HEK293 (cell line): ENCODE measurements around the genes OR5AU1 and METTL3.

DNA sequence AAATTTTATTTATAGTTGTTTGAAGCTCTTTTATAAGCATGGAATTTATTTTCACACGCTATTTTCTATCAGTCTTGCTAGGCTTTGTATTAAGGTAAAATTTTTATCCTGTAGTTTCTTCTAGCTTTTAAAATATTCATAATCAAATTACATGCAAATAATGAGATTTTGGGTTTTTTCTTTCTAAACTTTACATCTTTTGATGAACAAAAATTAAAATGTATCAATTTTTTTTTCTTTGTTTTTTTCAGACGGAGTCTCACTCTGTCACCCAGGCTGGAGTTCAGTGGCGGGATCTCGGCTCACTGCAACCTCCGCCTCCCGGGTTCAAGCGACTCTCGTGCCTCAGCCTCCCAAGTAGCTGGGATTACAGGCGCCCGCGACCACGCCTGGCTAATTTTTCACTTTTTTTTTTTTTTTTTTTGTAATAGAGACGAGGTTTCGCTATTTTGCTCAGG lies 1.4 kb upstream of the PARP2 start:
- PRO-cap: bidirectional peak, plus-strand start outside the sequence, minus-strand start at position 342 of the sequence
- RRBS, 2 experiments: no CpG with 5 or more reads among the region's 14 CpGs

DNA sequence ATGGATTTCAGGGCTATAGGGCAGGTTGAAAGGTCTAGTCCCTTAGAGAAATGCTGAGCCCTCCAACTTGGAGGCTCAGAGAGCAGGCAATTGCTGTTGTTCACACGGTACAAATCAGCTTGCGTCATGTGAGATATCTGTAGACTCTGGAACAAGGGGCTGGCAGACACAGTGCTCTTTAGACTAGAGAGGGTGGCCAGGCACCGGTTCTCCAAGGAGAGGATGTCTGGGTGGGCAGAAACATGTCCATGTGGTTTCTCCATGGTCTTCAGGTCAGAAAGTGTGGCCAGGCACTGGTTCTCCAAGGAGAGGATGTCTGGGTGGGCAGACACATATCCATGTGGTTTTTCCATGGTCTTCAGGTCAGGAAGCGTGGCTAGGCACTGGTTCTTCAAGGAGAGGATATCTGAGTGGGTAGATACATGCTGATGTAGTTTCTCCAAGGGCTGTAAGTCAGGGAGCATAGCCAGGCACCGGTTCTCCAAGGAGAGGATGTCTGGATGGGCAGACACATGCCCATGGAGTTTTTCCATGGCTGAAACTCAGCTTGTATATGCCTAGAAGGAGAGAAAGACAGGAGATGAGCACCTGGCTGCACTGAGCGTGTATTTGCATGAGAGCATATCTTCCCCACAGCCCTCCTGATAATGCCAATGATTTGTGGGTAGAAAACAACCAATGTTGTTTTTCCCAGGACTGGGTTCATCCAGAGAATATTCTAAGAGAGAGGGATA lies 5.2 kb downstream of the TEP1 start:
- PRO-cap: no peak
- RRBS, 2 experiments: no CpG with 5 or more reads among the region's 6 CpGs

GRCh38 chr14:20652863-20653620 lies 11.6 kb upstream of the OR6S1 start:
- PRO-cap: unidirectional peak, plus-strand start at chr14:20653029; bidirectional peak, plus-strand start at chr14:20653301, minus-strand start at chr14:20653198
- RRBS, 2 experiments: no CpG with 5 or more reads among the region's 31 CpGs

DNA sequence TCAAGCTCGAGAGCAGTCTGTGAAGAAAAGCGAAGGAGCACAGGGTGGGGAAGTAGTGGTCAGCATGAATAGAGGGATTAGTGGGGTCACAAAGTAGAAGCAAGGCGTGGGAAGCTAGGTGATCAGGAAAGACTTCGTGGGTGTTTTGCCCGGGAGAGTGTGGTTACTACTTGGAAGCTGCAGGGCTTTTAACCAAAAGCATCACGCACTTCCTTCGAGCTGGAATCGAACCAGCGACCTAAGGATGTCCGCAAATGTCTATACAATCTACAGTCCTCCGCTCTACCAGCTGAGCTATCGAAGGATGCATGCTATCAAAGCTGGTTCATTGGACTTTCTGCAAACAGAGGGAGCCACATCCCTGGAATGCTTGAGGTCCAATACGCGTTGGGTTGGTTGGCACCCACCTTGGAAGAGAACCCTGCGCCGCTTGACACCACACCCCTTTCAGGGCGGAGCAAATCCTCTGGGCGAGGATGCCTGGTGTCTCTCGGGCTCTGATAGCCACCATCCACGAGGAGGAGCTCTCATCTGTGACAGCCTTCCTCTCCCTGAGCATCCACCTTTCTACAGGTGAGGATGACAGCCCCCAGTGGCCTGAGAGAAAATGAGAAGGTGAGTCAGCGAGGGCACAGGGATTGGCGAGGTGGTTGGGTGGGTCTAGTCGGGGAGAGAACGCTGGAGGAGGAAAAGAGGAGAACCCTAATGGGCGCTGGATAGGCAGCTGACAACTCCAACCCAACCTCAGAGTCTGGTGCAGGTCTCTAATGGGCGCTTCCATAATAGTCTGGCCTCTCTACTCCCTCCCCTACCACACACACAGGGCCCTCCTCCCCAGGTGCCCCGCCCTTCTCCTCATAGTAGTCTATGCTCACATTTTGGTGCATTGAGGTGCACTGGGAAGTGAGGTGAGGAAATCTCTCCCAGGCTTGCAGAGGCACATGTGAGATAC lies 16.0 kb upstream of the OR6S1 start:
- PRO-cap: bidirectional peak, plus-strand start at position 507 of the sequence, minus-strand start at position 310 of the sequence
- RRBS, 2 experiments: no CpG with 5 or more reads among the region's 27 CpGs

- PRO-cap: no peak
- RRBS, 2 experiments: no CpG with 5 or more reads among the region's 3 CpGs
Measured at GRCh38 chr14:20707543-20708162, 19.1 kb downstream of the ANG start.

DNA sequence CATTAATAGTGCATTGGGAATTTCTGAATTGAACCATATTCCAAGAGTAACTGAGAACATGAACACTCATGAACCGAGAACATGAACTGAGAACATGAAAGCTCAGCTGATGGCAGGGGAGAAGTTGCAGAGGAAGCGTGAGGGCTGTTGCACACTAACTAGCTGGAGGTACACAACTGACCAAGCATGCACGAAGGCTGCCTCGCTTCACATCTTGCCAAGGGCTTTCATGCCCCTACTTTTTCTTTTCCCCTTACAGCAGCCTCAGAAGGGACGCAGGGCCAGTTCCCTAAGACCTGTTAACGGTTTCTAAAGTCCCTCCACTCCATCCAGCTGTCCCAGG lies 4.3 kb downstream of the RNASE1 start:
- PRO-cap: no peak
- RRBS, 2 experiments: no CpG with 5 or more reads among the region's 6 CpGs

GRCh38 chr14:20803194-20803544 lies 525 bp upstream of the RNASE1 start:
- PRO-cap: no peak
- RRBS, 2 experiments: no CpG with 5 or more reads among the region's 8 CpGs

DNA sequence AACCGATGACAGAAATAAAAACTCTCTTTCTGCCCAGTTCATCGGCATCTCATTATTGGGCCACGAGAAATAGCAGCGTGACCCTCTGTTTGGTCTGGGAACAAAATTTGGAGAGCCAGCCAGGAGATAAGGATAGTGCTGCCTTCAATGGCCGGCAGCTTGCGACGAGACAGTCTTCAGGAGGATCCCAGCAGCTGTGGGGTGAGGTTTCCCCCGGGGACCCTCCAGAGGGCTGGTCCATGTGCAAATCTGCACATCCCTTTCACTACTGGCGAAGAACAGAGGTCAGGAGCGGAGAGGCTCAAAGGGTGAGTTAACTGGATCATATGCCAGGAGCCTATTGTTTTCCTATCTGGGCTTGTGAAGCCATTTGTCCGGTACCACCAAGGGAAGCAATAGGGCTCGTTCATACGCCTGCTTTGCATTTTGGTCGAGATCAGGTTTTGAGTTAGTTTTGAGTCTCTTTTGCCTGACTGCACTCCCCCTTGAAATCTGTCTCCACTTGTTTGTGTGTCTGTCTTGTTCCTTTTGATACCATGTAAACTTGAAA lies 4.8 kb downstream of the SLC39A2 start:
- PRO-cap: no peak
- RRBS, 2 experiments: 85 to 96% methylated on average over 4 of the region's 14 CpGs

- PRO-cap: no peak
- RRBS, 2 experiments: no CpG with 5 or more reads among the region's 3 CpGs
Measured at GRCh38 chr14:21056573-21056907, 1.1 kb upstream of the RNASE8 start.

GRCh38 chr14:21069201-21069353 lies 1.0 kb upstream of the ARHGEF40 start:
- PRO-cap: no peak
- RRBS, 2 experiments: no CpG with 5 or more reads among the region's 6 CpGs

DNA sequence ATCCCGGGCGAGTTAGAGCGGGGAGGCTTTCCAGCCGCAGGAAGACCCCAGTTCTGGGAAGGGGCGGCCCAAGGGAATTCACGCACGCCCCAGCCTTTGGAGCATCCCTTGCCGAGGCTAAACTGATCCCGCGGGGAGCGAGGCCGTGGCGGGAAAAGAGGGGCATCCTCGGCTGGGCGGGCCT lies 368 bp upstream of the ARHGEF40 start:
- PRO-cap: no peak
- RRBS, 2 experiments: 0 to 29% methylated on average over 1 of the region's 15 CpGs

- PRO-cap: no peak
- RRBS, 2 experiments: no CpG with 5 or more reads among the region's 4 CpGs
Measured at GRCh38 chr14:21086477-21087097, 11.9 kb downstream of the ZNF219 start.

GRCh38 chr14:21097863-21098237 lies 605 bp downstream of the ZNF219 start:
- PRO-cap: no peak
- RRBS, 2 experiments: under 1 to 2% methylated on average over 6 of the region's 25 CpGs

DNA sequence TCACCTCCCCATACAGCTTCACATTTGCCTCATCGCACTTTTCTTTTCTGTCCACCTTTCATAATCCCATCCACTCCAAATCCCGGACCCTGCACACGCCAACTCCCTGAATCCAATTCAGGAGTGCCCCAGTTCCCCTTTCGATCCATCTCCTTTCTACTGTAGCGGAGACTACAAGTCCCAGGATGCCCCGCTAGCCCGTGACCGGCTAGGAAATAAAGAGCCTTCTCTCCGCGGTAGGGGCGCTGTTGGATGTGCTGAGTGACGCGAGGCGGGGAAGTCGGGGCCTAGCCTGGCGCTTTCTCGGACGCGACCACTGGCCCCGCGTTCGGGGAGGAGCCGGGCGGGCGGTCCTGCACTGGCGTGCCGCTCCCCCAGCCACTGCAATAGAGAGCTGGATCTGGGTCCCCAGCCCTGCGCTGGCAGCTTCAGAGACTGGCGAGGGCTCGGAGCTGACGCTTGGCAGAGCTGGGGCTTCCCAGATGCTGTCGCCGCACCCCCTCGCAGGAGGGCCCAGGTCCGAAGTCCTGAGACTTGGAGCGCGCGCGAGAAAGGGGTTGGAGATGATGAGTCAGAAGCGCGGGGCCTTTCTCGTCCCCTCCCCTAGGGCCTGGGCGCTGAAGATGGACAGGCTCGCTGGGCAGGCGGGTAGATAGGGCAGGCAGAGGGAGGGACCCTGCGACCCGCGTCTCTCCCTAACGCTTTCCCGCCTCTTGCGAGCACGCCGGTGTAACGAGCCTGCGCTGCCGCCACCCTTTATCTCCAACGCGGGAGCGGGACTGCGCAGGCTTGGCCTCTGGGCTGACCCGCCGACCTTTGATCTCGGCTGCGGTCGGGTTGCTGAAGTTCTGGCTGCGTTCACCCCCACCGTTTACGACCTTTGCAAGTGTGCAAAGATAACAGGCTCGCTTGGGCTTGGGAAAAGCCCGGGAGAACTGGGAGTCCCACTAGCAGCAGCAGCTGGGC lies 2.9 kb downstream of the TMEM253 start:
- PRO-cap: bidirectional peak, plus-strand start at position 316 of the sequence, minus-strand start at position 158 of the sequence; bidirectional peak, plus-strand start at position 616 of the sequence, minus-strand start at position 526 of the sequence; bidirectional peak, plus-strand start at position 927 of the sequence, minus-strand start at position 875 of the sequence
- RRBS, 2 experiments: no CpG with 5 or more reads among the region's 70 CpGs

- PRO-cap: no peak
Measured at GRCh38 chr14:21155950-21156356, at the start of gene OR5AU1. OR5AU1 (minus strand) TSS chr14:21156063.

- PRO-cap: unidirectional peak, minus-strand start at chr14:21244162
- RRBS, 2 experiments: no CpG with 5 or more reads among the region's 21 CpGs
Measured at GRCh38 chr14:21243729-21244845, 25.2 kb downstream of the HNRNPC start.

DNA sequence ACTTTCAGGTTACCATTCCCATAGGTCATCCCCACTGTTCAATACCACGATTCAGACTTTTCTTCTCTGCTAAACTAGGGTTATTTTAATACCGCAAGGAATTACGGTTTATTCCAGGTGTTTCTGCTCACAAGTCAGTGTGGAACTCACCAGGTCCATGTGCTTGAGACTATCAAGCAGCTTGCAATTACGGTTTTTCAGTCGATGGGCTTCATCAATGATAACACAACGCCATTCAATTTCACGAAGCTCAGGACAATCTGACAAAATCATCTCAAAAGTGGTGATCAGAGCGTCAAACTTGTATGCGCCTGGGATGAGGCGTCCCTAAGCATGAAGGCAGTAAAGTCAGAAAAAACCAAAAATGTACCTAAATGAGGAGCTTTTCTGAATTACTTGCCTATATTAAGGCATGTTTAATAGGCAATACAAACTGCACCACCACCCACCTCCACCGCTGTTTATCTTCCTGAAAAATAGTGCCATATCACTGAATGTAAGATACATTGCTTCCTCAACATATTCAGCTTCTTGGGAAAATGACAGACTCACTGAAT lies 23.0 kb upstream of the SUPT16H start:
- PRO-cap: no peak
- RRBS, 2 experiments: no CpG with 5 or more reads among the region's 11 CpGs

- PRO-cap: no peak
- RRBS, 2 experiments: no CpG with 5 or more reads among the region's 2 CpGs
Measured at GRCh38 chr14:21450087-21450640, 5.8 kb downstream of the CHD8 start.

- PRO-cap: unidirectional peak, plus-strand start at chr14:21455415
- RRBS, 2 experiments: no CpG with 5 or more reads among the region's 6 CpGs
Measured at GRCh38 chr14:21455215-21455647, 692 bp downstream of the CHD8 start.

- PRO-cap: bidirectional peak, plus-strand start at chr14:21510932, minus-strand start at chr14:21510853; bidirectional peak, plus-strand start at chr14:21511553, minus-strand start at chr14:21511254
- RRBS, 2 experiments: 0 to 2% methylated on average over 3 to 4 of the region's 49 CpGs
Measured at GRCh38 chr14:21510271-21511401, at the start of gene METTL3. METTL3 (minus strand) TSS chr14:21511340.